ENCODE measurements around a stretch of chr10.

DNA sequence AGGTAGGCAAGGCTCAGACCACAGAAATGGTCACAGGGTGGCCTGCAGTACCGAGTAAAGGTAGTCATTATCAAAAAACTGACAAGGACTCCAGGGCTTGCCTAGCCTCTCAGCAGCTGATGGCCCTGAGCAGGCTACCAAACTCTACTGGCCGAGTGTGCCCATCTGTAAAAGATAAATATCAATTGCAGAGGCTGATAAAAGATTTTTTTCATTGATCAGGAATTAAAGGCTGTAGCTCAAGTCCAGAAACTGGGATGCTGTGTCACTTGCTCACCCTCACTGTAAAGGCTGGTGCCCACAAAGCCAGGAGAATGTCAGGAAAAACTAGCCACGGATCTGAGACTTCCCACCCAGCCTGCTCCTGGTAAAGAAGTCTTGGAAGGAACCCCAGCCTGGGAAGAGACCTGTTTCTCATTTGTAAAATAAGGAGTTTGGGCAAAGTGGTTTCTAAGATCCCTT, 16.3 kb downstream of the DLG5 start:
- PRO-cap = no peak

DNA sequence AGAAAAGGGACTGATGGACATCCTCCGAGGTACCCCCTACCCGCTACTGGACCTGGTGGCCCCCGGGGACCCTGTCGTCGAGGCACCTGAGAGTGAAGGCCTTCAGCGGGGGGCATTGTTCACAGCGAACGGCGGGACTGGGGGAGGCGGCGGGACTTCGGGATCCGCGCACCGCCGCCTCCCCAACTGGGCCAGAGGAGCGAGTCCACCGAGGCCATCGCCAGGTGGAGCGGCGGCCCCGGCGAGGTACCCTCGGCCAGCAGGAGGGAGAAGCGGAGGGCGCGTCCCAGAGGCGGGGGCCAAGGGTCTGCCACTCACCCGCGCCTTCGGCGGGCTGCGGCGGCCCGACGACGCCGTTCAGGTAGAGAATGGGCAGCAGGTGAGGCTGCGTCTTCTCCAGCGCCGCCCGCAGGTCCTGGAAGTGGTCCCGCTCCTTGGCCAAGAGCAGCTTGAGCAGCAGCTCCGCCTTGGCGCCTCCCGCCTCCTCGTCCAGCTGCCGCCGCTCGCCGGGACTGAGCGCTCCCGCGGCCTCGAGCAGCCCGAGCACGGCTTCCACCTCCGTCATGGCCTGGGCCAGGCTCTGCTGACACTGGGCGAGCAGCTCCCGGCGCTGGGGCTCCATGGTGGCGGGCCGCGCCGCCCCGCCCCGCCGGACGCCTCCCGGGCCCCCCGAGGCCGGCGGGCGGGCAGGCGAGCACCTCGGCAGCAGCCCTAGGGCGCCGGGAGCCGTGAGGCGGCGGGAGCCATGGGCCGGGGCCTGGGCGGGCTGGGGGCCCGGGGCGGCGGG, 463 bp downstream of the DLG5 start:
- PRO-cap = no peak

GRCh38 chr10:78248499-78248963, 214.9 kb downstream of the RPS24 start:
- PRO-cap = no peak

GRCh38 chr10:78255920-78256555, 222.4 kb downstream of the RPS24 start:
- PRO-cap = no peak

DNA sequence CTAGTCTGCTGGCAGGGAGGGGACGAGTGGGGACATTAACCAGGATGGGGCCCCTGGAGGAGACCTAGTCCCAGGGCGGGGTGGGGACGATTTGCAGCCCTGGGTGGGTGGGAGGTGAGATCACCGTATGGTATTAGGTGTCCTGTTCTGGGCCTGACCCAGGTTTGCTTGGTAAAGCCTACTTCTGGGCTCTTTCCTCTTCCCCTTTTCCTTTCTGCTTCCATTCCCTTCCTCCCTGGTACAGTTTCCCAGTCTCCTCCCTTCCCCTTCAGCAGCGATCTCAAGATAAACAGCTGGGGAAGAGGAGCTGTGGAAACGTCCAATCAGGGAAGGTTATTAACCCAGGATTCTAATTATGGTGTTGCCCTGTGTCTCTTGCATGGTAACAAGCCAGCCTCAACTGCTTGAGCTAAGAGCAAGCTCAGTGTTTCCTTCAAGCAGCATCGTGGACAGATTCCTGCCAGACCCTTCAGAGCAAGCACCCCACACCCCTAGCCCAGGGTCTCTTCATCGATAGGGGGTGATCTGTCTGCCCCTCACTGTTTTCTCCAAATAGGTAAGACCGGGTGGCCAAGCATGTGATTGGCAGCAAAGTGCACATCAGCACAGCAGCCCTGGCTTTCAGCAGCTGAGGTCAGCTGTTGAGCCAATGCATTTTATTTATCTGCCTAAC, 233.4 kb downstream of the RPS24 start:
- PRO-cap = no peak

DNA sequence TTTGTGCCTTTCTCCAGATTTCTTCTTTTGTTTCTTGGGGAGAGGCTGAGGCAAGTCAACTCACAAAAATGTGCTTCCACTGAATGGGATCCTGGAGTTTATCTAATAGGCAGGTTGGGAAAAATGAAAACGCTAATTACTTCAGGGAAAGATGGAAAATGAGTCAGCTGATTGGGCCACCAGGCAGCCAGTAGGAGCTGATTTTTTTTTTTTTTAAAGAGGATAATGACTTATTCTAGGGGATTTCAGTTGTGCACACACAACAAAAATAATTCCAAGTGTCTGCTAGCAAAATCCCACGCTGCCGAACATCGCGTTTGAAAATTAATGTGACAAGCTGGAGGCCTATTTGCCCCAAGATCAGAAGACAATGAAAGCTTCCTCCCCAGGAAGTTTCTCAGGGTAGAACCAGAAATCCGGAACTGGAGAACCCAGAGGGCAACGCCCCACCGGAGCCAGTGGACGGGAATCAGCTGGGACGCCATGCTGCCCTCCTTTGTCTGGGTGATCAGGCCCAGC, 412.7 kb upstream of the ZMIZ1 start:
- PRO-cap = no peak

DNA sequence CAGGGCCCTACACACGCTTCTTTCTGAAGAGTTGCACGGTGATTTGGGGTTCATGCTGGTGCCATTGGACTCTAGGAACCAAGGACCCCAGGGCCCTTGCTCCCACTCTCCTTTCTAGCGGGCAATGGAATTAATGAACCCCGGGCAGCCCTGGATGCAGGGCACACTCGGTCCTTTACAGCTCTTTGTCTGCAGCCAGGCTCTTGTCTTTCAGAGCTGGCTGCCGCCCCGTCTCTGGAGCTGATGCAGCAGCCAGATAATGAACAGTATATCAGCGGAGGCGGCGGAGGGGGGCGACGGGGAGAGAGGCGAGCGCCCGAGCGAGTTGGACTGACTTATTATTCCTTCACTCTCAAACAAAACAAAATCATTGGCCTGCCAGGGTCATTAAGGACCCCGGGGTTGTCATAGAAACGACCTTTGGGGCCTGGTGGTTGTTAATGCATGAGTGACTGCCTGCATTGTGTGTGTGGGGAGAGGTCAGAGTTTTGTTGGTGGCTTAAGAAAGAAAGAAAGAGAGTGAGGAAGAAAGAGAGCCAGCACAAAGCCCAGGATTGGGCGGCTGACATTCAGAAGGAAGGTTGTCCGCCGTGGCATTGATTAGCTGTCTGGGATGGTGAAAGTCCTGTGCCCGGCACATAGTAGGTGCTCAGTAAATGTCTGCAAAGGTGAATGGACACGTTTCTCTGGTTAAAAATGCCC, 411.9 kb upstream of the ZMIZ1 start:
- PRO-cap = no peak

- PRO-cap = no peak
Measured at GRCh38 chr10:78689207-78689665, 379.5 kb upstream of the ZMIZ1 start.

- PRO-cap = no peak
Measured at GRCh38 chr10:78774632-78774922, 294.2 kb upstream of the ZMIZ1 start.

- PRO-cap = no peak
Measured at GRCh38 chr10:78931685-78932213, 137.0 kb upstream of the ZMIZ1 start.

DNA sequence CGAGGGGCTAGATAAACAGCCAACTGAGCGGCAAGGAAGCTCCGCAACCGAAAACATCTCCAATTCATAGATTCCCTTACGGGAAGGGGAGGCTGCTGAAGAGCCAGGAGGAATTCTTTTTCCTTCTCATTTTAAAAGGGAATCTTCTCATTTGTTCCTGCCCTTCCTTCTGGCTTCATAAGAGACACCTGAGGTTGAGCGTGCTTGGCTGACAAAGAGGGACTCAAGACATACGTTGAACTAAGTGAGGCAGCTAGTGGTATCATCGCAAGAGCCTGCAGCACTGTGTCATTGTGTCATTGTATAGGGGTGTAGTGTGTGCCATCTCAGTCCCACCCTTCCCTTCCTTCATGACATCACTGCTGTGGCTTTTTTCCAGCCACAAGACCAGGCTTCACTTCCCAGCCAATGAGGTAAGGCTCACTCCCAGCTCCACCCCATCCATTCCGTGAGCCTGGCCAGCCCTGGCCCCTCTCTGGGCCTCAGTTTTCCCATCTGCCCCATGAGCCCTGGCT, 134.4 kb upstream of the ZMIZ1 start:
- PRO-cap = unidirectional peak, minus-strand start at position 285 of the sequence

DNA sequence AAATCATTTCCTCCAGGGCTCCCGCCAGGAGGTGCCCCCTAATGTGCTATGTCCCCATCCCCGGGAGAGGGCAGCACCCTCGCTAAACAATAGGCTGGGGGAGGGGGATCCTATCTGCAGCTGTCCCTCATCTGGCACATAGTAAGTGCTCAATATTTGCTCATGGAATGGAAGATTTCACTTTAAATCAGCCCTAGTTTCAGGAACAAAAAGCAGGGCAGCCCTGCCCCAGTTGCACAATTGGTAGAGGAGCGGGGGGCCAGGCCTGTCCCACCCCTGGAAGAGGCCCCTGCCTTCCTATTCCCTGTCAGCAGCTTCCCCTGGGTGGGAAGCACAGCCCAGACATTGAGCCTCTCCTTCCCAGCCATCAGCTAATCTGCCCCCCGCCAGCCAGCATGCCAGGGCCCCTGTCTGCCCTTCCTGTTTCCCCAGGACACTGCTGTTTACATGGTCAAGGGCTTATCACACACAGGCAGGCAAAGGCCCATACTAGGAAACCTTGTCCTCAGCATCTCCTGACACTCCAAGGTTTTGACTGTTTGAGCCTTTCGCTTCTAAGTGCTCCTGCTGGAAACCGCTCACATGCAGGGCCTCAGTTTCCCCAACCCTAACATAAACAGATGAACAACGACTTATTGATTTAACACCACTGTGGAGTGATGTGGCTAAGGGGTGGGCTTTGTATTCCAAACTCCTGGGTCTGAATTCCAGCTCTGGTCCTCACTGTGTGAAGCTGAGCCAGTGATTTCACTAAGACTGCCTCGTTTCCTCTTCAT, 130.7 kb upstream of the ZMIZ1 start:
- PRO-cap = no peak

GRCh38 chr10:78948644-78949088, 120.1 kb upstream of the ZMIZ1 start:
- PRO-cap = no peak

GRCh38 chr10:79067831-79068417, 842 bp upstream of the ZMIZ1 start:
- PRO-cap = no peak

DNA sequence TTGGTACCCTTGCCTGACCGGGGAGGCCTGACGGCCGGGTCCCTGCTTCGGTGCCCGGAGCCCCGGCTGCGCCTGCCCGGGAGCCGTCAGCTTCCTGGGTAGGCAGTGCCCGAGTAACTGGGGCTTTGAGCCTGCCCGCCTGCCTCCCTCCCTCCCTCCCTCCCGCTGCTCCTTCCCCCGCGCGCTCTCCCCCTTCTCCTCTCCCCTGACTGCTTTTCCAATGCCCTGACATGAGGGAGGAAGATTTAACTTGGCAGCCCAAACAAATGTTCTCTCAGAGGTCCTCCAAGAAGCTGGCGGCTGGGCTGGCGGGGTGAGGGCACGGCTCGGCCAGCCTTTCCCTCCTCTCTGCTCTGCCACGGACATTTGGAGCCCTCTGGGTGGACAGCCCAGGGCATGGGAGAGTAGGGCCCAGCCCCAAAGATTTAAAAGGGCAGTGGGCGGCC, 2.0 kb downstream of the ZMIZ1 start:
- PRO-cap = bidirectional peak, plus-strand start at position 277 of the sequence, minus-strand start at position 119 of the sequence; bidirectional peak, plus-strand start outside the sequence, minus-strand start at position 368 of the sequence

GRCh38 chr10:79081205-79082298, 12.8 kb downstream of the ZMIZ1 start:
- PRO-cap = no peak

DNA sequence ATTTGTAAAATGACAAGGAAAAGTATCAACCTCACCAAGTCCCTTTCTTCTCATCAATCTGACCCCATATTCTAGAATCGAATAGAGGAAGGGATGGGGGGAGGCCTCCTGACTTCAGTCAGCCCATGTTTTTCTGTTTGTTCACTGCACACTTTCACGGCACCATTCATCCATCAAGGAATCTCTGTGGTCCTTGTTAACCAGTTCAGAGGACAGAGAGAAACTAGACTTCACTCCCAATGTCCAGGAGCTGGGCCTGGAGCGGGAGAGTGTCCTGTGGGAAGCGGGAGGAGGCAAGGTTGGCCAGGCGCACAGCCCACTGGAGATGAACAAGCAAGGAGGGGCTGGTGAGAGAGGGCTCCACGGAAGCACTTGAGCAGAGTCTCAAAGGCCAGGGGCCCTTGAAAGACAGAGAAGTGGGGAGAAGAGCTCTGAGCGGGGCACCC, 49.4 kb downstream of the ZMIZ1 start:
- PRO-cap = no peak

DNA sequence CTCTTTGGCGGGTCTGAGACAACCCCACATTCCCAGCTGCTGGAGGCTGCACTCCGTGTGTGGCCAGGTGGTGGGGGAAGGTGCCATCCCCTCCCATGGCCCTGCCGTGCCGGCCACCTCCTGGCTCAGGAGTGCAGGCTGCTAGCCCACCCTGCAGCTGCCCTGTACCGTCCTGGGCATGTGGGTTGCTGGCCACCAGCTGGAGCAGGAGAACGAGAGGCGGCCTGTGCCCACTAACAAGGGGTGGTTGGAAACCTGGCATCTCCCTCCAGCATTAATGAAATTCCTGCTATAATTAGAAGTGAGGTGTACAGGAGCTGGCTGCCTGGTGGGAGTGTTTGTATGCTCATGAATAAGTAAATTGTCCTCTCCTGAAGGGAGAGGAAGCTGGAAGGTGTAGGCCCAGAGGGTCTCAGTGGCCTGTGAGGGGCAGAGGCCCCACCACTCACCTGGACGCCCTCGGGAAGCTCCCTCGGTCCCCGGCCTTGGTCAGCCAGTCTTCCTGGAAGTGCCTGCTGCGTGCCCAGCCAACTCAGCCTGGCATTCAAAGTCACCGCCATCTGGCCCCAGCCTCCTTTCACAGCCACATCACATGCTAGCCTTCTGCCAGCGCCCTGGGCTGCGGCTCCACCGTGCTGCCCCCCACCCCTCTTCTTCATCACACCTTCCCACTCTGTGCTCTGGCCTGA, 97.8 kb downstream of the ZMIZ1 start:
- PRO-cap = no peak

DNA sequence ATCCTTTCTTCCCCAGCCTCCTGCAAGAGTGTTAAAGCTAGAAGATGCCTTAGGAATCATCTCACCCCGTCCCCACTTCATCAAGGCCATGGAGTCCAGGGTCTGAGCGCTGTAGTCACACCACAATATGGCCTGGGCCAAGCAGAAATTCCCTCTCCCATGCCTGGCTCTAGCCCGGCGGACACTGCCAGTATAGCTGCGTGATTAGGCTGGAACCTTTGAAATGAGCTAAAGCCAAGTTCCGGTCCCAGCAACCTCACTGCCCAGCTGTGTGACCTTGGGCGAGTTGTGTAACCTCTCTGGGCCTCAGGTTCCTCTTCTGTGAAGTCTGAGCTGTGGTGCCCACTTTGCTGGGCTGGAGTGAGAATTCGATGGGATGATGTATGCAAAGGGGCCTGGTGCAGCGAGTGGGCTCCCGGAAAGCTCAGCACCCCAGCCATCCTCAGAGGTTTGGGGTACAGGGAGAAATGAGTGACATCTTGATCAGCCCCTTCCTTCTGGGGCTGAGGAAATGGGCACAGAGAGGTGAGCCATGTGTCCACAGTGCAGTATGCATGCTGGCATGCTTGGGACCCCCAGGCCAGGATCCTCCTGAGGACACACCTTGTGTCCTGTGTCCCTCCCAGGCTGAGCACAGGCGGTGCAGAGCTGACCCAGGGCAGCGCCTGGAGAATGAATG, 118.5 kb downstream of the ZMIZ1 start:
- PRO-cap = no peak

DNA sequence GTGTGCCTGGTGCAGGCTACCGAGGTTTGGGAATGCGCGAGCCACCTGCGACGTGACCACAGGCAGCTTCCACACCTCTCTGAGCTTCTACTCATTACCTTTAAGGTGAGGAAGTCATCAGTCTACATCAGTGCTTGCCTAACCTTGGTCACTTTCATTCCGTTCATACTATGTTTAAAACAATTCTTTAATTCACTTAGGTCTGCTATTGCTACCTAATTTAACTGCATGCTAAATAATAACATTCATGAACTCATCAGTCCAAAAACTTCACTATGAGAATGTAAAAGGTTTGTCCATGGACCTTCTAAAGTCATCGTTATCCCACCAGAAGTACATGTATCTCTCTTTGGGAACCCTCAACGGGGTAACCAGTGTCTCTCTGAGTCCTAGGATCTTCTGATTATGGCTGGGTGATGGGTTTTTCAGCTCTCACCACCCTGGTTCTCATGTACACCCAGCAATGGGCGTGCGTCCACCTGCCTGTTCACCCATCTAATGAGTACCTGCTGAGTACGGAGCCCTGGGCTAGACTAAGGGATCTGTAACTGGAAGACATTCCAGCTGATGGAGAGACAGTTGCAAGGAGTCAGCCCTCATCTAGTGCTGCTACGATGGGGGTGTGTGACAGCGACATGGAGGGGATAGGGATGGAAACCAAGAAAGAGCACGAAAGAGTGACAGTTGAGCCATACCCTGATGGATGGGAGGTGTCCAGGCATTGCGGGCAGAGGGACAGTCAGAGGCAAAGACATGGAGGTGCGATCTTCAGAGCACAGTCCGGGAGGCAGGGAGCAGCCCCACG, 124.5 kb downstream of the ZMIZ1 start:
- PRO-cap = no peak

All from left ventricle myocardium (tissue), 1 donor.